Measurements from ENCODE around the gene SPATA20.

DNA sequence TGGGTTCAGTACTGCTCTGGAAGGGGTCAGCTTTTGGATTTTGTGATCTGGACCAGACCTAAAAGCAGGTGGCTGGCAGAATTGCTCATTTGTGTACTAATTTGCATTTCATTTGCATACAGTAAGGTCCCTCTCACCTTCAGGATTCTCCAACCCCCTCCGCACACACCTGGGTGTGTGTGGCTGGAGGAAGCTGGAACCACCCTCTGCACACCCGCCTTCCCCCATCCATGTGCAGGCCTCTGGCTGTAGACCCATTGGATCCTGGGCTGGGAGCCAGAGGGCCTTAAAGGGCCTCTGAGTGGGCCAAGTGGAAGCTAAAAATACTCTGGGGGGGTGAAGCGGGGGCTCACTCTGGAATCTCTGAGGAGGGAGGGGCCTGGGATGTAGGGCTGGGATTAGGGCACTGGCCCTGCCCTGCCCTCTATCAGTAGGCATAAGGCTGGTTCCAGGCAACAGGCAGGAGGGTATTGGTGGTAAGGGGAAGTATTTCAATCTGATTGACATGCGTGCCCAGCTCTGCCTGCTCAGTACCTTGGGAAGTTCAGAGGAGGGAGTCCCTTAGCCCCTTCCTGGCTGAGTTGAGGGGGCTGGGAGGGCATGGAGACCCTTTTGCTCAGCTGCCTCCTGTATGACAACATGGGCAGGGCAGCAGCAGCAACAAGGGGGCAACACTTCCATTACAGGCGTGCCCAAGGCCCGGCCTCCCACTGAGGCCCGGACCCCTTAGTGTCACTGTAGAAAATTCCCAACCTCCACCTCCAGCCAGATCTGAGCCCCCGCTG lies 5.1 kb downstream of the ITGA3 start:
- RRBS: no CpG with 5 or more reads among the region's 8 CpGs

- RRBS: no CpG with 5 or more reads among the region's 24 CpGs
Measured at GRCh38 chr17:50143274-50144213, 6.9 kb downstream of the PPP1R9B start.

DNA sequence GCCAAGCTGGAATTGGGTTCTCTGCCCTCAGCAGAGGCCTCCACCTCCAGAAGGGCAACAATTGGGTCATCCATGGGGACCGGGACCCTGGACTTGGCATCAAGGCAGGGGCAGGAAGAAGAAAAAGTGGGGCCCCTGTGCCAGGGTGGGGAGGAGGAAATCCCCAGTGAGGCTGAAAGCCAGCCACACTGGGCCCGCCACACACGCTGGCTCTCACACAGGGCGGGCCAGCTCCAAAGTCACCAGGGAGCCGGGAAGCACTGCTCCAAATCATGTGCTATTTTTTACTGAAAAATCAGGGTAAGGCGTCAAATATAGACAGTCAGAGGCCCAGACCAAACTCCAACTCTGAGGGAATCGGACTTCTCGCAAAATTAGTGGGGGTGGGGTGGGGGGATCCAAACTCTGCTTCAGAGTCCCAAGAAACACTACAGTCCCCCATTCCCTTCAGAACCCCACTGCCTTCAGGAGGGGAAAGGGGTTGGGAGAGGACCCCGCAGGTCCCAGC lies 3.1 kb downstream of the PPP1R9B start:
- RRBS: no CpG with 5 or more reads among the region's 9 CpGs

DNA sequence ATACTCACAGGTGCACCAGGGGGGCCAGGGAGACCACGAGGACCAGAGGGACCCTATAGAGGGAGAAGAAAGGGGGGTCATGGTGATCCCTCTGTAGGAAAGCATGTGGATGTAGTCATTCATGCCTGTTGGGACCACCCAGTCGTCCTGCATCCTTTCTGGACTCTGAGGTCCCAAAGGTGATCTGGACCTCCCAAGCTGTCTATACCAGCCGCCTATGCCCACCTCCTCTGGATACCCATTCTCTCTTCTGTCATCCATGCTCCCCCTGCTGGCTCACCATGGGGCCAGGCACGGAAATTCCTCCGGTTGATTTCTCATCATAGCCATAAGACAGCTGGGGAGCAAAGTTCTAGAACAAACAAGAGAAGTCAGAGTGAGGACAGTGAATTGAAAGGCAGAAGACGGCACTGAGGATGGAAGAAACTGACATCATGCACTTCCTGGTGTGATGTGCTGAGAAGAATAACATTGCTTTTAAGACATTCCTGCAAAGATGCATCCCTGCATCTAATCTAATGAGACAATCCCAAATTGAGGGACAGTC lies 3.2 kb downstream of the COL1A1 start:
- RRBS: no CpG with 5 or more reads among the region's 6 CpGs

- RRBS: no CpG with 5 or more reads among the region's 5 CpGs
Measured at GRCh38 chr17:50276655-50277238, 2.5 kb downstream of the TMEM92 start.

GRCh38 chr17:50283801-50284300 lies 9.6 kb downstream of the TMEM92 start:
- RRBS: no CpG with 5 or more reads among the region's 12 CpGs

DNA sequence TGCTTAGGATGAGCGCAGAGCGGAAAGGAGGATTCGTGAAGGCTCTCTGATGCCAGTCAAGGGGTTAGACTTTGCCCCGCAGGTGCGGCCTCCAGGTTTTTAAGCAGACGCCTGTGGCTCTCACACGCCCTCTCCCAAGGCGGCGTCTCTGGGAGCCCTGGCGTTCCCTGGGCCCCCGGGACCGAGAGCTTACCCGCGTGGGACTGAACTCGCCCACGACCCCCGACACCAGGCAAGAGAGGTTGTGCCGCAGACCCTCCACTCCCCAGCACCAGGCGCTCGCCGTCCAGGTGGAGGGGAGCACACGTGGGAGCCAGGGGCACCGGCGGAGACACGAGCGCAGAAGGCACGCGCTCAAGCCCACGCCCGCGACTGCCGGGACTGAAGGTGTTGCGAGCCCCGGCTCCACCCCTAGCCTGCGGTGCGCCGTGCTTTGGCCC lies 354 bp upstream of the XYLT2 start:
- RRBS: 1% methylated on average over 15 of the region's 37 CpGs

DNA sequence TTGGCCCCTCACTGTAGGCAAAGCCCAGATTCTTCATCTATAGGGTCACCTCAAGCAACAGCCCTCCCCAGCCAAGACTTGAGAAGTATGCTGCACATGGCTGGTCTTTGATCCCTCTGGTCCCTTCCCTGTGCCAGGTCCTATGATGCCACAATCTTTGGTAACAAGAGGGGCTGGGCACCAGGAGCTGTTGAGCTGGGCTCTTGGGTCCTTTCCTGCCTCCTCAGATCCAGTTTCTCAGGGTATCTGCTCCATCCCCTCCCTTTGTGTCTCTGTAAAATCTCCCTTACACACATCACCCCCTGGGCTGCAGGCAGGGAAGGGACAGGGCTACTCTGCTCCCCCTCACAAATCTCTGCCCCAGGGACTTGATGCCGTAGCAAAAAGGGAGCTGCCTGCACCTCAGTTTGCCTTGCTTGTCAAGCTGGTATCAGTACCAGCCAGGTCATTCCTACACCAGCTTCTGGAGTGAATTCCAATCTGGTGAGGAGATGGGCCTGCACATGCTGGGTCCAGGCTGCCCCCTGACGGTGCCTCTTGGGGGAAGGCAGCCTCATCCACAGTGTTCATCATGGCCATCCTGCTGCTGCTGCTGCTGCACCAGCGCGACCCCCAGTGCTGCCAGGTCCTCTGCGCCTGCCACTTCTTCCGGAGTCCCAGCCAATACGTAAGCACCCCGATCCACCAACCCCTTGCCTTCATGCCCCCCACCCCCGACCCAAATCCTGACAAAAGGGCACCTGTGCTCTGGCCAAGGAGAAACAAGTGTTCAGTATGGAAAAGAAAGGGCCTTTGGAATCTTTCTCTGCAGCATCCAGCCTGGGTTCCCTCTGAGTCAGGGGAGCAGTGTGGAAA lies 8.4 kb downstream of the MRPL27 start:
- RRBS: no CpG with 5 or more reads among the region's 9 CpGs

DNA sequence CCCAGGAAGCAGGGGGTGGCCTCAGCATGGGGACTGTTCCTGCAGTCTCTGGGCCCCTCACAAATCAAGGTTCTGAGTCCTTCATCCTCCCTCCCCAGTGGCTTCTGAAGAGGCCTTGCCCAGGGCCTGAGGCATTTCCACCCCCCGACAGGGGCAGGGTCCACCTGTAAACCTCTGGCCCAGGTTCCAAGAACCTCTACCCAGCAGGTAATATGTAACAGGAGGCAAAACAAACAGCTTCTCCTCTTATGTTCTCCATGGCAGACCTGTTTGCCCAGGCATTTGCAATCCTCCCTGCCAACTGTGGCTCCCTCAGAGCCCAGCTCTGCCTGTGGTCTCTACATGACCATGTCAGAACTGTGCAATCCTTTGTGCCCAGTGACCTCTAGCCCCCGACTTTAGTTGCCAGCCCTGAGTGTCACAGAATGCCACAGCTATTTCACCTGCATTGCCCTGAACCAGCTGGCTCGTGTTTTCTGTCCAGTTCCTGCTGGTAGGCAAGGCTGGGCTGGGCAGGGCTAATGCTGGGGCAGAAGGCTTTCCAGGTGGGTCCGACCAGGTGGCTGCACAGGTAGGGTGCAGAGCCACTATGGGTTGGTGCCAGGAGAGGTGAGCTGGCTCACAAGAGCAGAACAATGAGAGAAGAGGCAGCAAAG lies 14.3 kb downstream of the ACSF2 start:
- RRBS: no CpG with 5 or more reads among the region's 4 CpGs

DNA sequence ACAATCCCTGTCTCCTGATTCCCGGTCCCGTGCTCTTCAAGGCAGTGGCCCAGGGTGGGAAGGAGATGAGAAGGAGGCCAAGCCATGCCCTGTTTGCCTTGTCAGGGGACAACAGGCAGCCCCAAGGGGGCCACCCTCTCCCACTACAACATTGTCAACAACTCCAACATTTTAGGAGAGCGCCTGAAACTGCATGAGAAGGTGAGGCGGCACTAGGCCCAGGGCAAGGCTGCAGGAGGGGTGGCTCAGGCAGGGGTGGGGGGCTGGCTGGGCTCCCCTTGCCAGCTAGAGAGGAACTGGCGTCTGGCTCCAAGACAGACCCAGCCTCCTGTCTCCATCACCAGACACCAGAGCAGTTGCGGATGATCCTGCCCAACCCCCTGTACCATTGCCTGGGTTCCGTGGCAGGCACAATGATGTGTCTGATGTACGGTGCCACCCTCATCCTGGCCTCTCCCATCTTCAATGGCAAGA lies 5.6 kb downstream of the CHAD start:
- RRBS: no CpG with 5 or more reads among the region's 8 CpGs

GRCh38 chr17:50470243-50470859 lies 1.7 kb upstream of the CHAD start:
- RRBS: 78% methylated on average over 2 of the region's 6 CpGs

DNA sequence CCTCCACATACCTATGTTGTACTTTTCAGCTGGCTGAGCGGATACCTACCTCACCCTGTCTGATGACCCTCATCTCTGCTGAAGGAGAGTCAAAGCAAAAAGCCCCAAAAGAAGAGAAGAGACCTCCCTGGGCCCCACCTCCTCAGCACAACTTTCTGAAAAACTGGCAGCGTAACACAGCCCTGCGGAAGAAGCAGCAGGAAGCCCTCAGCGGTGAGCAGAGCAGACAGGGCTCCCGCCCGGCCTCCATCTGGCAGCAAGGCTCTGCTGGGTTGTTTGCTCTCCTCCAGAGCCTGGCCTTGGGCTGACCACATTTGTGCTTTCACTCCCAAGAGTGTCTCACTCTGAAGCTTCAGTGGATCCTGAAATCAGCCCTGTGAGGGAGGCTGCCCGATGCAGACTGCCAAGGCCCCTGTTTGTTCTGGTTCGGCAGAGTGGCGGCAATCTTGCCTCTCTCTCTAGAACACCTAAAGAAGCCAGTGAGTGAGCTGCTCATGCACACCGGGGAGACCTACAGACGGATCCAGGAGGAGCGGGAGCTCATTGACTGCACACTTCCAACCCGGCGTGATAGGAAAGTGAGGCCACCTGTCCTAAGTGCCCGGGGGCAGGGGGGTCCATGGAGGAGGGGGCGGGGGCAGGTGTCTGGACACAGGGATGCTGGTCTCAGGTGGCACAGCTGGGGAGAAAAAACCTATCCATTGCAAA lies 10.4 kb downstream of the MYCBPAP start:
- RRBS: 96% methylated on average over 4 of the region's 16 CpGs

GRCh38 chr17:50536326-50537220 lies 4.0 kb downstream of the EPN3 start:
- RRBS: 96% methylated on average over 6 of the region's 51 CpGs

DNA sequence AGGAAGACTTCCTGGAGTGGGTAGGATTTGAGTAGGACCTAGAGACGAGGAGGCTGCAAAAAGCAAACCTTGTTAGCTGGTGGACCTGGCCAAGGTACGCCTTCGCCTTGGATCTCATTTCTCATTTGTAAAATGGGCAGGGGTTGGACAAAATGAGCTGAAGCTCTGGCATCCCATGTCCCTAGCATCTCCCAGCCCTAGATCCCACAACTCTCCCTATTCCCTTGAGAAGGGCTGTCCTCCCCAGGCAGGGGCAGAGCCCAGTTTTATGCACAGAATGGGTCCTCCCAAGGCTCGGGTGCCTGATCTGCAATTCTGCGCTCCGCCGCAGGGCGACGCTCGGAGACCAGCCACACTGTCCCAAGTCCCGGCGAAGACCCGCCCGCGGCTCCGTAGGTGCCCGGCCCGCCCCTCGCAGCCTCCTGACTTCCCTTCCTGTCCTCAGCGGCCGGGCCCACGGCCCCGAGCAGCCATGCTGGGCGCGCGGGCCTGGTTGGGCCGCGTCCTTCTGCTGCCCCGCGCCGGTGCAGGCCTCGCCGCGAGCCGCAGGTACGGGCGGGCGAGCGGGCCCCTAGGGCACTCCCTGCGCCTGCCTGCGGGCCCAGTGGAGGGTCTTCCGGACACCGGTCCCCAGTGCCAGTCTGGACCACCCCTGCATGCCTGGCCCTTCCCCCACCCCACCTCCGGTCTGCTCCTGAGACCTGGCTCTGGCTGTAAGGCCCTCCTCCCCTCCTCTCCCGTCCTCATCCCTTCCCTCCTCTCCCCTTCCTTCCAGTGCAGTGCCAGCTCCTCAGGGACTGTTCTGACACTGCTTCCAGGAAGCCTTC lies at the start of gene SPATA20:
TSS of gene SPATA20 (plus strand) at position 438 of the 827 bp plus-strand sequence.
- RRBS: 1% methylated on average over 22 of the region's 45 CpGs

- RRBS: no CpG with 5 or more reads among the region's 13 CpGs
Measured at GRCh38 chr17:50627973-50628406, 6.7 kb upstream of the ABCC3 start.

GRCh38 chr17:50637392-50638332 lies 3.0 kb downstream of the ABCC3 start:
- RRBS: no CpG with 5 or more reads among the region's 7 CpGs

DNA sequence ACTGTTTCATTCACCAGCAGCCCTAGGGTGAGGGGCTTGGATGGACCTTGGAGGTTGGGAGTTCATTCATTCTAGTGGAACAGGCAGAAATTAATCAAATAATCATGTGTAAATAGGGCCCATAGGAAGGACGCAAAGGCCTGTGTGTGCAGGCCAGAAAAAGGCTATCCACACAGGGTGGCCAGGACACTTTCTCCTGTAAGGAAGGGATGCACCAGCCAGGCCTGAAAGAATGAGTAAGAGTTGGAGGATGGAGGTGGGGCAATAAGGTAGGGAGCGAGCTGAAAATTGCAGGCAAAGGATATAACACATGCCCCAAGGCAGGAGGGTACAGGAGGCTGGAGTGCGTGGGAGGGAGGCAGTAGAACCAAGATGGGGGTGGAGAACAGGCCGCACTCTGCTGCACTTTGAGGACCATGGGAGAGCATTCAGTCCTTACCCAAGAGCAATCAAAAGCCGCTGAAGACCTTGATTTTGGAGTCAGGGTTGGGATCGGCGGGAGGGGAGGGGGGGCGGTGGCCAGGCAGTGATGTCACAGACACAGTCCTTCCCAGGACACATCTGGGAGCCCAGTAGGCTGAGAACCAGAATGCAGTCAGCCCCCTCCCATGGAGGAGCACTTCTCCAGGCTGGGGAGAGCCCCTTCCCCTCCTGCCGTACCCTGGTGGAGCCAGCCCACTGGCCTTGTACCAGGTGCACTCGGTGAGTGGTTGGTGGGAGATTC lies 17.7 kb downstream of the ANKRD40 start:
- RRBS: no CpG with 5 or more reads among the region's 10 CpGs

GRCh38 chr17:50691330-50692234 lies 16.1 kb downstream of the ANKRD40 start:
- RRBS: no CpG with 5 or more reads among the region's 9 CpGs

DNA sequence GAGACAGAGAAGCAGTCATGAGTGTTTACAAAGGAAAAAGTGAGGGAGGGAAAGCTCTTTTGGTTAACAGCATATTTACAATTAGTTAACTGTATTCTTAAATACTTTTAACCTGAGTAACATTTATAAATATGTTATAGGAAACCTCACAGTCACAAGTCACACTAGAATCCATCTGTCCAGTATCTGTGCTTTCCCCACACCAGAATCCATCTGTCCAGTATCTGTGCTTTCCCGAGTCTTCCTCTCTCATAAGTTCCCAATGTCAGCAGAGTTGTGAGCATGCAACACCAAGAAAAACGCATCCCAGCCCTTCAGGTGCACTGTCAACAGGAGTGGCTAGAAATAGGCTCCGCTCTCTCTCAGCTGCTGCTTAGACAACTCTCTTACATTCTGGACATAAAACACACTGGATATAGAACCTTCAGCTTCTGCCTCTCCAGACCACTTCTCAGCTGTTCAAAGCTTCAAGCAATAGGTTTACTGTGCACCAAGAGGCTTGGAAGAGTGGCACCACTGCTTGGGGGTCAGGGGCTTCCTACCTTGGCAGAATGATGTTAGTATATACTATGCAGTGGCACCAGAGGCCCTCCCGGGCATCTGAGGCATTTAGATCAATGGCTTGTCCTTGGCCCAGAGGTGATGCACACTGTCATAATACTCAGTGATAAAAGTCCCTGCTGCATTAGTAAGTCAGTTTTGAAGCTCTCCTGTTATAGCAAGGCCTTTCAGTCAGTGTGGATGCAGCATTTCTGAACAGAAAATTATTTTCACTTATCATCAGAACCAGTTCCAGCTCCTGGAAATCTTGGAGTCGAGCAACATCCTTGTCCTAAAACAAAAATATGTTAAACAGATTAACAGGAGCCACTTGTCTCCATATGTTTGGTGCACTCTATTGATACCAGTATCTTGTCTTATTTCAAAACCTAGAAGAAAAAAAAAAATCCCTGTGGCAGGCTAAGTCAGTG lies 12.1 kb downstream of the ANKRD40 start:
- RRBS: no CpG with 5 or more reads among the region's 5 CpGs

Measured in HCT116 (cell line).